Adrenal gland (tissue), 7 donors: ENCODE measurements around the genes KRT20, KRT40 and KRTAP4-3.

GRCh38 chr17:40883942-40884471, 1.0 kb downstream of the KRT20 start:
- PRO-cap, 3 experiments: no peak in any of the 3 experiments
- RAMPAGE, long total RNA, 4 experiments: no peak in any of the 4 experiments
- RRBS: no CpG with 5 or more reads among the region's 2 CpGs

DNA sequence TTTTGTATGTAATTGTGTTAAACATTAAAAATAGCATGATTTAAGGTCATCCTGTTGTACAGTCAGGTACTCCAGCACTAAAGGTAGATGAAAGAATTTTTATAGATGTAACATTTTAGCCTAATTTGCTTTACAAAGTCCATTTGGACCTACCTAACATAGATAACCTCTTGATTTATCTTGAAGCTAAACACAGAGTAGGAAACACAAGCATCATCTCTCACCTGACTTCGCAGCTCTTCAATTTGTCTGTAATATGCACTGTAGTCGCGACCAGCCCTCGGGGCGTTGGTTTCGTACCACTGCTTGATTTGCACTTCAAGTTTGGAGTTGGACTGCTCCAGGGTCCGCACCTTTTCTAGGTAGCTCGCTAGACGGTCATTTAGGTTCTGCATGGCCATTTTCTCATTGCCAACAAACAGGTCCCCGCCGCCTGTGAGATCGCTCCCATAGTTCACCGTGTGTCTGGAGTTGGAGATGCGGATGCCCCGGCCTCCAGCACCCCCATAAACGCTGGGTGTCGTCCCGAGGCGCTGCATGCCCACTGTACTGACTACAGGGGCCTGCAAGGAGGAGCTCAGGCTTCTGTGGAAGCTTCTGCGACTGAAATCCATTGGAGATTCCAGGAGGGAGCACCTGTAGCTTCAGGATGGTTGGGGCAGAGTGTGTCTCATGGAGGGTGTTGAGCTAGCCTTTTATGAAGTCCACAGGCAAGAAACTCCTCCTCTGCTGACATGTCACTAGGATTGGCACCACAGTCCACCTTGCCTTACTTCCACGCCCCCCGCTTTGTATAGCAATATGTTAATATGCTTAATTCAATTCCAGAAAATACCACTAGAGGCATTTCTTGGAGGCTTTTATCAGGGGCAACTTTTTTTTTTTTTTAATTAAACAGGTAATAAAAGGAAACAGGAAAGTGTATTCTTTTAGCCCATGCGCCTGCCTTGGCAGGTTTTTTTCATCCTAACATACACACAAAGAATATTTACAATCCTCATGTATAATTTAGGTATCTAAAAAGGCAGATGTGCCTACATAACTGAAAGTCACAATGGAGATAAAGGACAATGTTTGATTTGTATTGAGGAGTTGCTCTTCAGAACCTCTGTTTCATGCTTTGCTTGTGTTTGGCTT, at the start of gene KRT20:
KRT20 (minus strand) TSS at position 671 of the 1,137 bp plus-strand sequence.
- PRO-cap, 3 experiments: no peak in any of the 3 experiments
- RAMPAGE, long total RNA, 4 experiments: no peak in any of the 4 experiments
- RRBS: no CpG with 5 or more reads among the region's 23 CpGs

DNA sequence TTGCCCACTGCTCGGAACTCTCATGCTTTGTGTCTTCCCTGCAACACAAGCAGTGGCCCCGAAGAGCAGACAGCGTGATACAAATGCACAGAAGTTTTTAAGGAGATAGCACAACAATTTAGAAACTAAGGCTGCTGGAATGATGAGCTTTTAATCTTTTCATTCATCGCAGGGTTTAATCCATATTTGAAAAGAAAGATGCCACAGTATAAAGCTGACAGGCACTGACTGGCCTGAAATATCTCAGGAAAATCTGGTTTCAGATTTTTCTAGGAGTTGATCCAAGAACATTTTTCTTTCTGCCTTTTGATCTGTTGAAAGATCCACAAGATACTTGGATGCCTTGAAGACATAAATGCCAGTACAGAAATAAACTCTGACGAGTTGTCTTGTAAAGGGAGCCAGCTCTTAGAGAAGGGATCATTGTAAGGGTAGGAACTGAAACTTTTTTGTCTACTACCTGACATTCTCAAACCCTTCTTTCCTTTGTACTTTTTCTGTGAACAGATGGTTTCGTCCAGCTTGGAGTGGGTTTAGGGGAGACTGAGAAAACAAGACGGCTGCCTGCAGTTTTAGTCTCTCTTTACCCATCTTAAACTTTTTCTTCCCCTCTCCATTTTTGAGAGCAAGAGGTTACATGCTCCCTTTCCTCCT, 25.4 kb upstream of the KRT20 start:
- PRO-cap, 3 experiments: no peak in any of the 3 experiments
- RAMPAGE, long total RNA, 4 experiments: no peak in any of the 4 experiments
- RRBS: no CpG with 5 or more reads among the region's 7 CpGs

- PRO-cap, 3 experiments: no peak in any of the 3 experiments
- RAMPAGE, long total RNA, 4 experiments: no peak in any of the 4 experiments
- RRBS: 79% methylated on average over 3 of the region's 8 CpGs
These were observed at the start of gene KRT40 for GRCh38 chr17:40984074-40984407. KRT40 (minus strand) TSS chr17:40984326.

DNA sequence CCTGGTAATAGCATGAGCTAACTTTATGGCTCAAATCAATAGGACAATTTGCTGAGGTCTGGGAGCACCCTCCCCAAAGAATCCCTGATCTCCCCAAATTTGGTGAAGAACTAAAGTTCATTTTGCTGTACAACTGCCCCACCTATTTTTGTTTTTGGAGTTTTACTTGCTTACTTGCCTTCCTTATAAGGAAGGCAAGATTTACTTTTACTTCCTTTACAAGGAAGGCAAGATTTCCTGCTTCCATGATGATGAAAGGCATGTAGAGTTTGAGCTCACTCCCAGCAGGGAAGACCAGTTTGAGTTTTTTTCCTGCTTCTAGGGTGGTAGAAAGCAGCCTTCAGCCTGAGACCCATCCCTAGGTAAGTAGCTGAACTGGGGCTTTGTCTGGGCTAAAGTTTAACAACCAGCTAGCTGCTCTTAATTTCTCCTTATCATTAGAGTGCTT, 2.9 kb downstream of the KRTAP4-9 start:
- PRO-cap, 3 experiments: no peak in any of the 3 experiments
- RAMPAGE, long total RNA, 4 experiments: no peak in any of the 4 experiments

- PRO-cap, 3 experiments: no peak in any of the 3 experiments
- RAMPAGE, long total RNA, 4 experiments: no peak in any of the 4 experiments
- RRBS: no CpG with 5 or more reads among the region's 7 CpGs
These were observed 356 bp downstream of the KRTAP4-11 start for GRCh38 chr17:41117839-41118195.

GRCh38 chr17:41167941-41168307, at the start of gene KRTAP4-3:
KRTAP4-3 (minus strand) TSS chr17:41168221.
- PRO-cap, 3 experiments: no peak in any of the 3 experiments
- RAMPAGE, long total RNA, 4 experiments: no peak in any of the 4 experiments
- RRBS: no CpG with 5 or more reads among the region's 5 CpGs

DNA sequence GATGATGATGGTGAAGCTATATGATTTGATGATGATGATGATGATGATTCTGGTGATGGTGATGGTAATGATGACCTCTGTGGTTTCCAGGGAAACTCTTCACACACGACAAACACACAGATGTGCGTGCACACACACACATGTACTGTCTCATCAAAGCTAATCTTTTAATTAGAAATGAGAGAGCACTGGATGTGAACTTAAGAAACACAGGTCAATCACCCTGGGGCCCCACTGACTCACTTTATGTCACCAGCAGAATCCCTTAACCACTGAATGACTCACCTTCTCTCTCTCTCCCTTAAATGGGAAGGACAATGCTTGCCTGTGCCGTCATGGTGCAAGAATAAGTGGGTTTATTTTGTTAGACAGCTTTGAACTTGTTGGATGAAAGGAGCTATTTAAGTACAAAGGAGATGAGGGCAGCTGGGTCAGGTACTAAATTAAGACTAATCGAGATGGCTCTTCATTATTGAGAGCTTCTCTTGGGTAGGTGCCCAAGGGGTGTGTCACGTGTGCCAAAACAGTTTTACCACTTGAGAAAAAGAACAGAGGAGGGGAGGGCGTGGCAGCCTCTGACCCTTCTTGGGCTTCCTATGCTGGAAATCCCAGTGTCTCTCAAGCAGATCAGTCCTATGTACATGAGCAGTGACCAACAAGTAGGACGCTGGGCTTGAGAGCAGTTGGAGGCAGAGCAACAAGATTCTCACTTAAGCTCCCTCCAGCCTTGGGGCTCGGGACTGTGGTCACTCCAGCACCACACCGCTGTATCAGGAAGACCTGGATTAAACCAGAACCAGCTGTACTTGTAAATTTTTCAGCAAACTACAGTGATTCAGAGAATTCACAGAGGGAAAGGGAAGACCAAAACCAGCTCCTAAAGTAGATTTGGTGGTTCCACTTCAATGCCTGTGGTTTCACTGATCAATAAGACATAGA, 6.7 kb upstream of the KRT31 start:
- PRO-cap, 3 experiments: no peak in any of the 3 experiments
- RAMPAGE, long total RNA, 4 experiments: no peak in any of the 4 experiments
- RRBS: no CpG with 5 or more reads among the region's 9 CpGs

DNA sequence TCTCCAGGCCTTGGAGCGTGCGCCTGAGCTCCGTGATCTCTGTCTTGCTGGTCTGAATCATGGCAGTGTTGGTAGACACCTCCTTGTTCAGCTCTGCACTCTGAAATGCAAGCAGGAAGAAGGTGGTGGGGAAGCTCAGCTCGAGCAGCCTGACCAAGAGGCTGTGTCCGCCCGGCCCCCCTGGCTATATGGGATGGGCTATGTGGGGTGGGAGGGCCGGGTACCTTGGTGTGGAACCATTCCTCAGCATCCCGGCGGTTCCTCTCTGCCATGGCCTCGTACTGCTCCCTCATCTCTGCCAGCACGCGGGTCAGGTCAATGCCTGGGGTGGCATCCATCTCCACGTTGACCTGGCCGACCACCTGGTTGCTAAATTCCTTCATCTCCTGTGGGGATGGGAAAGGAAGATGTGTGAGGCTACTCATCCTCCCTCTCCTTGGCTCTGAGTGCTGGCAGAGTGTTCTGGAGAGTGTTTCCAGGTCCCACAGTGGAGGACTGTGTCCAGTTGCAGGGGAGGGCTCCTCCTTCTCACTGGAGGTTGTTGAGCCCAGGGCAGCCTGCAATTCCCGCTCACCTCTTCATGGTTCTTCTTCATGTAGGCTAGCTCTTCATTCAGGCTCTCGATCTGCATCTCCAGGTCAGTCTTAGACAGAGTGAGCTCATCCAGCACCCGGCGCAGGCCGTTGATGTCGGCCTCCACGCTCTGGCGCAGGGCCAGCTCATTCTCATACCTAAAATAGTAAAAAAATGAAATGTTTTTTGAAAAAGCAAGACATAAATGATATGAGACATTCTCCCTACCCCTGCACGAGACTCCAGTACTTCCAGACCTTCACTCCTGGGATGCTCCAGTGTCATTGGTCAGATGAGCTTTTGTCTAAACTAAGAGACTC, 2.5 kb downstream of the KRT13 start:
- PRO-cap, 3 experiments: no peak in any of the 3 experiments
- RAMPAGE, long total RNA, 4 experiments: no peak in any of the 4 experiments
- RRBS: 39% methylated on average over 2 of the region's 23 CpGs

- PRO-cap, 3 experiments: no peak in any of the 3 experiments
- RAMPAGE, long total RNA, 4 experiments: no peak in any of the 4 experiments
- RRBS: 88% methylated on average over 6 of the region's 36 CpGs
These were observed 4.1 kb downstream of the KRT19 start for GRCh38 chr17:41523691-41524722.

DNA sequence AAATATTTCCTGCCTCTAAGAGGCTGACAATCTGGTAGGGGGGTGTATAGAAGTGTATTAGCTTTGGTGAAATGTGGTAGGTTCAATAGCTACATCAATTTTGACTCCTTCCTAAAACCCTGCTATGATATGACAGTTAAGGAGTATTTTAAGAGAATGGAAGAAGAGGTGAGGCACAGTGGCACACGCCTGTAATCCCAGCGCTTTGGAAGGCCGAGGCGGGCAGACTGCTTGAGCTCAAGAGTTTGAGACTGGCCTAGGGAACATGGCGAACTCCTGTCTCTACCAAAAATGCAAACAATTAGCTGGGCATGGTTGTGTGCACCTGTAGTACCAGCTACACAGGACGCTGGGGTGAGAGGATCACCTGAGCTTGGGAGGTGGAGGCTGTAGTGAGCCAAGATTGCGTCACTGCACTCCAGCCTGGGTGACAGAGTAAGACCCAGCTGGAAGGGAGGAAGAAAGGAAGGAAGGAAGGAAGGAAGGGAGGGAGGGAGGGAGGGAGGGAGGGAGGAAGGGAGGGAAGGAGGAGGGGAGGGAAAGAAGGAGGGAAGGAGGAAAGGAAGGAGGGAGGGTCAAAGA, 4.7 kb upstream of the KRT19 start:
- PRO-cap, 3 experiments: no peak in any of the 3 experiments
- RAMPAGE, long total RNA, 4 experiments: no peak in any of the 4 experiments
- RRBS: no CpG with 5 or more reads among the region's 7 CpGs

DNA sequence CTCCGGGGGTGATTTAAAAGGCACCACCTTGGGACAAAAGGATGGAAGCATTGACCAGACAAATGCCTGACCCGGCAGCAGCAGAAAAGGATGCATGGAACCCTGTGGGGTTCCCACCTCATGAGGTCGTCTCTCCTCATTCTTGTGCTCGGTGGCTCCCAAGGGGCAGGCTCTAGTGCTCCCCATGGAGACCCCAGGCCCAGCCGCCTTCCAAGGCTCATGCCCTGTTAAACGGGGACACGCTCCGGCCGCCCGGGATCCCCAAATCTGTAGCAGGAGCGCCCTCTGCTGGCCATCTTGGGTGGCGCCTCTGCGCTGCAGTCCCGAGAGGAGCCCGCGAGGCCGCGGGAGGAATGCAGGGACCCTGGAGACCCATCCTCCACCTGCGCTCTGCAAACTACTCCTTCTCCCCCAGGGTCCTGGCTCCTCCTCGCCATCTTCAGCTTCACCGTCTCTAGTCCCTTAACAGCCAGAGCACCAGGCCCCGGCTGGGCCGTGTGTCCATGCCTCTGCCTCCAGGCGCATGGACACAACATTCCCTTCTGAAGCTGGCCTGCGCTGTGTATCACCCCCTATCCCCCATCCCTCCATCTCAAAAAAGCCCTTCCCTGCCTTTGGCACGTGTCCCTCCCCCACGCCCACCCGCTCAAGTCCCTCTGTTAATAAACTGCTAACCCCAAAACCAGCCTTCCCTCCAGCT, 23.6 kb upstream of the KRT17 start:
- PRO-cap, 3 experiments: no peak in any of the 3 experiments
- RAMPAGE, long total RNA, 4 experiments: no peak in any of the 4 experiments
- RRBS: 33% methylated on average over 2 of the region's 28 CpGs

DNA sequence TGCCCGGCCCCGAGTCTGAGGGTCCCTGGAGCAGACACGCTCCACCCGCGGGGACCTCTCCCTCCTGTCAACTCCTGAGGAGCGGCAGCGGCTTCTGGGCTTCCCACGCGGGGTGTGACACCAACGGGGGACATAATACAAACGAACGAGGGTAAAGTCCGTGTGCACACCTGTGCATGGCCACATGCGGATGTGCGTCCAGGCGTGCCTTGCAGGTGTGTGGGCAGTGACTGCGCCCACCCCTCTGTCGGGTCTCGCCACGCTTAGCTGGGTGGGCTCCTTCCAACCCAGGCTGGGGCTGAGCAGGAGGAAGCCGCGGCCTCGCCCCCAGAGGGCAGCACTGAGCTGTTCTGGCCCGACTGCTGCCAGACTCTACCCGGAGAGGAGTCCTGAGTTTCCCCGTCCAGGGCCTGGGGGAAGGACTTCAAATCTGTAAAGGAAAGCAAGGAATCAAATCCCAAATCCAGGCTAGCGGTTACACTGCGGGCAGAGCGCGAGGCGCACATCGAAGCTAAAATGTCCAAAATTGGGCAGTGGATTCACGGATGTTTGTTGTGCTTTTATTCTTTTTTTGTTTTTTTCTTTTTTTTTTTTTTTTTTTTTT, 24.2 kb upstream of the KRT17 start:
- PRO-cap, 3 experiments: peak in 1 of 3 experiments; most common plus-strand start position 392 of the sequence (in 1)
- RAMPAGE, long total RNA, 4 experiments: no peak in any of the 4 experiments
- RRBS: no CpG with 5 or more reads among the region's 33 CpGs

DNA sequence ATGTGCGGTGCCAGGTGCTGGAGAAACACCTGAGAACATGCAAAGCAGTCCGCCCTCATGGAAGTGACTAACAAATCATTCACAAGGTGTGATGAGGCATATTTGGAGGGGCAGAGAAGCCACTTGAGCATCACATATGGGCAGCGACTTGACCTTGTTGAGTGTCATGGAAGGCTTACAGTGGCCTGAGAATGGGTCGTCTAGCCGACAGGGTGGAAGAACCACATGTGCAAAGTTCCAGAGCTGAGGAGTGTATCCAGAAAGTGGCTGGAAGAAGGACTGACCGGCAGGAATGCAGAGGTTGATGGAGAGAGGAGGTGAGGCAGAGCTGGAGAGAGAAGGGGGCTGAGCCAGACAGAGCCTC, 25.1 kb upstream of the EIF1 start:
- PRO-cap, 3 experiments: no peak in any of the 3 experiments
- RAMPAGE, long total RNA, 4 experiments: no peak in any of the 4 experiments
- RRBS: no CpG with 5 or more reads among the region's 6 CpGs

DNA sequence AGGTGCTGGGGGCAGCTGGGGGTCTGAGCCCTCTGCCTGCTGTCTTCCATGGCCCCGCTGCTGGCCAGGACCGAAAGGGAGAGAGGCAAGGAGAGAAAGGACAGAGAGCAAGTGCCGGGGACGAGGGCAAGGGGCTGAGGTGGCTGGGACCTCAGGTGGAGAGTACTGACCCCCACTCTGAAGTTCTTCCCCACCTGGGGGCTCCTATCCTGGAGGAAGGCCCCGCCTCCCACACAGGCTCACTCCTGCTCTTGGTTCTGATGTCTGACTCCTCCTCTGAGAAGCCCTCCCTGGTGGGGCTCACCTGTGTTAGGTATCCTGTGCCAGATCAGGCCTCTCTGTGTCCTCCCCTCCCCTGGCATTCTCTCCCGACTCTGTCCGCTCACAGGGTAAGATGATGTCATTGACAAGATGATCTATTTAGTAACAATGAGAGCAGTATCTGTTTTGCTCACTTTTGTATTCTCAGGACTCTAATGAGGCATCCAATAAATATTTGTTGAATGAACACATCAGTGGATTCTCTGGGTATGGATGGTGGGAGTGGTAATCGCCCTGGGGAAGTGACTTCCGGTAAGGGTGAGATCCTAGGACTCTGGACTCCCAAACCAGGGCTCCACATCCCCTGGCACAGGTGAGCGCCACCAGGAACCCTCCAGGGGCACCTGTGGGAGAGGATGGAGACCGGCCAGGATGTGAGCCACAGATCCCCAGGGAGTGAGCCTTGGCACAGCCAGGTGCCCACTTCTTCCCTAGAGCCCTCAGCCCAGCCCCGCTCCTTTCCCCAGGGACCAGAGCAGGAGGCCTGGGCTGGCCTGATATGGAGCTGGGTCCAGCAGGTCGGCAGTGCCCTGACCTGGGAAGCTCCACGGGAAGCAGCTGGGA, 5.2 kb upstream of the HAP1 start:
- PRO-cap, 3 experiments: no peak in any of the 3 experiments
- RAMPAGE, long total RNA, 4 experiments: no peak in any of the 4 experiments
- RRBS: 25% methylated on average over 2 of the region's 14 CpGs

DNA sequence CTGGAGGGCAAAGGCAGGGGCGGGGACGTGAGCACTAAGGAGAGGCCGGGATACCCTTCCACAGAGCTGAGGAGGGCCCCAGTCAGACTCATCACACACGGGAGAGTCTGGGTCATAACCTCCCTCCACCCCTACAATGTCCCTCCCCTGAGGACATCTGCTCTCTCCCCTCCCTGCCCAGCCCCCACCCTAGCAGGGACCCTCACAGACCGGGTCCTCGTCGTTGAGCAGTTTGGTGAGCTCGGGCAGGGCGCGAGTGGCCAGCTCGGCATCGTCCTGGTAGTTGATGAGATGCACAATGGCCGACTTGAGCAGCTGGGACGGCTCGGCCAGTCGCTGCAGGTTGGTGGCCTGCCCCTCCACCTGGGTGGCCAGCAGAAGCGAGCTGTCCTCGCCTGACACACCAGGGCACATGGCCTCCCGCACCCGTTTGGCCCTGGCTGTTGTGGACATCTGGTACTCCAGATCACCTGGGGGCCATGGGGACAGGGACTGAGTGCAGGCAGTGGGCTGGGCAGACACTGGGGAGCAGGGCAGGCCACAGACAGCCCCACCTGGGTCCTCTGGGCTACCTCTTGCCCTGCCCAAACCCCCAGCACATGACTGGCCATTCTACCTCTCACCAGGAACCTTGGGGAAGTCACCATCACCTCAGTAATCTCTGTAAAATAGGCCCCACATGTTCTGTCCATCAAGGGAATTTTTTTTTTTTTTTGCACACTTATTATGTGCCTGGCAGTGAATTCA, 17.1 kb downstream of the JUP start:
- PRO-cap, 3 experiments: no peak in any of the 3 experiments
- RAMPAGE, long total RNA, 4 experiments: no peak in any of the 4 experiments
- RRBS: no CpG with 5 or more reads among the region's 20 CpGs

DNA sequence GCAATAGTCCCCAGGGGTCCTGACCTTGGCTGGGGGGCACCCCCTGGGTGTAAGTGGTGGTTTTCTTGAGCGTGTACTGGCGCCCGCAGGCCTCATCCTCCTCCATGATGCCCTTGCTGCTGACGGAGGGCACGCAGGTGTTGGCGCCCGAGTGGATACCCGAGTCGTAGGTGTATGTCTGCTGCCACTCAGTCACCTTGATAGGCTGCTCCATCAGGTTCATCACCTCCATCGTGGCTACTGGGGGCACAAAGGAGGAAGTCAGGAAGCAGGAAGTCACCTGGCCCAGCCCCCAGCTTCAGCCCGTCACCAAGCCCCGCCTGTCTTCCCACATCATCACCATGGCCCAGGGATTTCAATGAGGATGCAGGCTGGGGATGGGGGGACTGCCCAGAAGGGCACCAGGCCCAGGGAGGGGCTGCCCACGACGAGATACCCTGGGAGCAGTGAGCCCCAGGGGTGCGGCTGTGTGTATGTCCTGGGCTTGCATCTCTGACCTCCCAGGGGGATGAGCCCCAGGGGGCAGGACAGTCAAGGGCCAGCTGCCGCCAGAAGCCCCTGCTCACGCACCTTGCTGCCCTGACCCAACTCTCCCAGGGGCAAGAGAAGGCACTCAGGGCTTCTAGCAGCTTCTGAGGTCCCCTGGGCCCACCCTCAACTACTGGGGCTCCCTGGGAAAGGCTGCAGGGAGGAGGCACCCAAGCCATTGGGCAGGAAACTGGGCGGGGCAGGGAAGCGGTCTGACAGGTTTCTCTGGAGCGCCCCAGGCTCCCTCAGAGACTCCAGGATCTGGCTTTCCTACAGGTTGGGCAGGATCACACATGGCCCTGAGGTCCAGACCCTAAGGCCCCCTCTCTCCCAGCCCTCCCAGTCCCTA, 14.7 kb downstream of the JUP start:
- PRO-cap, 3 experiments: no peak in any of the 3 experiments
- RAMPAGE, long total RNA, 4 experiments: no peak in any of the 4 experiments
- RRBS: no CpG with 5 or more reads among the region's 20 CpGs

DNA sequence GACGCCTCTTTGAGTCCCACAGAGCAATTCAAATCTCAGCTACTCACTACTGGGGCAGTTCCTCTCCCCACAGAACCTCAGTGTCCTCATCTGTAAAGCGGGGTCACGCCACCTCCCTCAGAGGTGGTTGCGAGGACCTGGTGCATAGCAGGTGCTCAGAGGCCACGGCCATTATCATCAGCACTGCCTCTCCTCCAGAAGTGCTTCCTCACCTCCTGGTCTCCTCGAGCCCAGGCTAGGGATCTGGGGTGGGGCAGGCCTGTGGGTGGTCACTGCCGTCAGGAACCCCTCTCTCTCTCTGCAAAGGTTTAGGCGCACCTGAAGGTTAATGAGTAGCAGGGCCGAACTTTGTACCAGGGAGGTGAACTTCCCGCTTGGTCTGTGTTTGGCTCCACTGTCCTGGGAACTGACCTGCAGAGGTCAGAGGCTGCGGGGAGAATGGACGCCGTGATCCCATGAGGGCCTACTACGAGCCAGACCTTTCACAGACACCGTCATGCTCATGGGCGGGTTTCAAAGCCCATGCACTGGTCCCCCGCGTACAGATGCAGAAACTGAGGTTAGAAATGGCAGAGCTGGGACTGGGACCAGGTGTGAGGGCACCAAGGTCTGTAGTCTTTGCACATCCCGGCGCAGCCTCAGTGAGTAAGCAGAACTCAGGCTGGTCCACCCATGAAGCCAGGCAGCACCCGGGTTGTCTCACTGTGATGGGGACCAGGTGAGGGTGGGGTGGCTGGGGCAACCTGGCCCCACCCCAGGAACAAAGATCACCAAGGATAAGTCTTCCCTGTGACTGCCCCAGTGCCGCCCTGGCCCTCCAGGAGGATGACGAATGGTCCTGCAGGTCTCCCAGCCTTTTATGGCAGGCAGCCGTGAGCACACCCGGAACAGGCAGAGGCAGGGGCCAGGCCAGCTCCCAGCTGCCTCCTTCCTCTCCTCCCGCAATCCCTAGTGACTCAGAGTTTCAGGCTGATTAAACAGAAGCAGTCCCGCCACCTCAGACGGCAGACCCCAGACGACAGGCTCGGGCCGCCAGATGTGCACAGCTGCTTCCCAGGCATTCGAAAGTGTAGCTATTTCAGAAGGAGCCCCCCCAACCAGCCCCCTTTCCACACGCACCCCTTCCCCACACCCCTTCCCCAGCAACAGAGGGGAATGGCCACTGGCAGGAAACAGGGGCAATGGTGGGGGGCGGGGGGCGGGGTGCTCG, 13.6 kb downstream of the JUP start:
- PRO-cap, 3 experiments: peak in 3 of 3 experiments; most common plus-strand start position 1,014 of the sequence (in 2); most common minus-strand start position 701 of the sequence (in 1)
- RAMPAGE, long total RNA, 4 experiments: no peak in any of the 4 experiments
- RRBS: 60% methylated on average over 3 of the region's 36 CpGs

DNA sequence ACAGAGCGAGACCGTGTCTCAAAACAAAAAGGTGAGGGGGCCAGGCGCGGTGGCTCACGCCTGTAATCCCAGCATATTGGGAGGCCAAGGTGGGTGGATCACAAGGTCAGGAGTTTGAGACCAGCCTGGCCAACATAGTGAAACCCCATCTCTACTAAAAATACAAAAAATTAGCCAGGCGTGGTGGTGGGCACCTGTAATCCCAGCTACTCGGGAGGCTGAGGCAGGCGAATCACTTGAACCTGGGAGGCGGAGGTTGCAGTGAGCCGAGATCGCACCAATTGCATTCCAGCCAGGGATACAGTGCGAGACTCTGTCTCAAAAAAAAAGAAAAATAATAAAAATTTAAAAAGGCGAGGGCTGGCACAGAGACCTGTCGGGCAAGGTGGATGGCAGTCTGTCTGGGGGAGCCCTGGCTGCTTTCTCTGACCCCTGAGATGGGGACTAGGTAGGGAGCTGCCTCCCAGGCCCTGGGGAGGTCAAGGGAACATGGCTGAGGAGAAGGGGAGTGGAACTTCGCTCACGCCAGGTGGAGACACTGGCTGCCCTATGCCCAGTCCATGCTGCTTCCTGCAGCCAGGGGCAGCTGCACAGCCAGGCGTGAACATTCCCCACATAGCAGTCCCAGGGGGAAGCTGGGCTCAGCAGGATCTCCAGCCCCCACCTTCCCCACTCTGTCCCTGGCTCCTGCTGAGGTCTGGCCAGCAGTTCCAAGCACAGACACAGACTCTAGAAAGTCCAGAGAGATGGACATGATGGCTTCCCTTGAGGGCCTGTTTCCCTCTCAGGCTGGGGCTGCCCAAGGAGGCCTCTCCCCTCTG, 9.6 kb downstream of the JUP start:
- PRO-cap, 3 experiments: no peak in any of the 3 experiments
- RAMPAGE, long total RNA, 4 experiments: no peak in any of the 4 experiments
- RRBS: no CpG with 5 or more reads among the region's 17 CpGs

GRCh38 chr17:41810945-41811394, 779 bp downstream of the P3H4 start:
- PRO-cap, 3 experiments: no peak in any of the 3 experiments
- RAMPAGE, long total RNA, 4 experiments: no peak in any of the 4 experiments
- RRBS: 10% methylated on average over 15 of the region's 34 CpGs